LUHMES (cell line): Measurements from ENCODE around the genes RPL22, HES3 and DNAJC11.

- PRO-cap = no peak
These were observed 265.9 kb upstream of the C1orf174 start for GRCh38 chr1:4166051-4166352.

- PRO-cap = no peak
These were observed 349.3 kb upstream of the AJAP1 start for GRCh38 chr1:4305106-4305528.

GRCh38 chr1:4656267-4656669 lies 1.9 kb downstream of the AJAP1 start:
- PRO-cap = no peak

DNA sequence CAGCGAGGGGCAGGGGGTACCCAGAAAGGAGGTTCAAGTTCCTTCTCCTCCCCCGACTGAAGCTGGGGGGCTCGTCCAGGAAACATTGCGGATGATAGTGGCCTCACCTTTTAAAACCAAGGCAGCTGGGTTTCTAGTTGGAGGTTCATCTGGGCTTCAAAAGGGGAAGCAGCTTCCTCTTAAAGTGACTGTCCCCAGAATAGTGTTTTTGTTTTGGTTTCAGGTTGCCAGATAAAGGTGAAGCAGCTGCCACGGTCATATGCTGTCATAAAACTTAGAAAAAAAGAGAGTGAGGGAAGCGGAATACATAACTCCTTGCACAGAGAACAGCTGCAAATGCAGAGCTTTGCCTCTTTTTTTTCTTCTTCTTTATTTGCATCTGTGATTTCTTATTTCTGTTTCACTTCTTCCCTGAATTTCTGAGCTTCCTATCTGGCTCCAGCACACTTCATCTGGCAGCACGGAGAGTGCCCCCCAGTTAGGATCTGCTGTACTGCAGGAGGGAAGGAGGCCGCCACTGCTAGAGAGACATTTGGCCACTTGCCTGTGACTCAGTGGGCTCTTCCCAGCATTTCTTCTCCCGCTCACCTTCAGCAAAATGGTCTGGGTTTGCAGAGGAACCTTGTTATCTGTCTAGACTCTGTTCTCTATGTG lies 142.1 kb downstream of the AJAP1 start:
- PRO-cap = no peak

DNA sequence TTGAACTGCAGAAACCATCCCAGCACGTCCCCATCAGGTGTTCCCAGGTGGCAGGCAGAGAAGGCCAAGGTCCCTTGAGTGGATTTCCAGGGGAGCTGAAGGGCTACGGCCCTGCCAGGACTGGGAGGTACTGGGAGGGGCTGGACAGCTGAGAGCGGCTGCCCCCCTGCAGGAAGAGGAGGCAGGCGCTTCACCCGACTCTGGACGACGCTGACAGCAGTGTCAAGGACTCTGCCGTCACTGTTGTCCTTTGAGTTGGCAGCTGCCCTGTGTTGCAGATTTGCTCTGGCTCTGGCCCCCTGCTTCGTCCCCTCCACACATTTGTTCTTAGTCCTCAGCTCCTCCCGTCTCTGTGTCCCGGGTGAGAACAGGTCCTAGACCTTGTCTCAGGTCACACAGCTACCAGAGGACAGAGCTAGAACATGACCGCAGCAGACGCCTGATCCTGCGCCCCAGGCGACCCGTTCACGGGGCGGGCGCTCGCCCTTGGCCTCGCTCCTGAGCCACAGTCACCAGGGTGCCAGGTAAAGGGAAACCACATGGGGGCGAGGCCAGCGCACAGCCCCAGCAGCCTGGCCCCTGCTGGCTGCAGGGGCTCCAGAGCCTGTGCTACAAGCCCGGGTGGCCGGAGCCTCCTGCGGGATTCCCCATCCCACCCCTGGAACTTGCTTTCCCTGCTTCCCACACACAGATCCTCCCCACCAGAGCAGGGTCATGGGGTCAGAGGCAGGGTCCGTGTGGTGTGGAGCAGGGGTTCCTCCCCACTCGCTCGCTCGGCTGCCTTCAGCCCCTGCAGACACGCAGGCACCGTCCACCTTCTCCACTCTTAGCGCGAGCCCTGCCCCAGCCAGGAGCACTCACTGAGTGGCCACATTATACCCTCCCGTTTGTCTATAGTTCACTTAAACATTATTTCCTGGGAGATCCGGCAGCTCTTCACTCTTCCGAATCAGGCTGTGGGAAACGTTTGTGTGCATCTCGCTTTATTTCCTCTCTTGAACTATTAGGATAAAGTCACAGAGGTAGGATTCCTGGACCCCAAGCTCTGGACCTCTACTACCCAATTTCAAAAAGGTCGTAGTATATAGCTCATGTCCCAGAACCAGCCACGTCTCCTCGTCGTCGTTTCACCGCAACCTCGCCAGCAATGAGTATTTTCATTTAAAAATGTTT lies 10.8 kb upstream of the NPHP4 start:
- PRO-cap = no peak

DNA sequence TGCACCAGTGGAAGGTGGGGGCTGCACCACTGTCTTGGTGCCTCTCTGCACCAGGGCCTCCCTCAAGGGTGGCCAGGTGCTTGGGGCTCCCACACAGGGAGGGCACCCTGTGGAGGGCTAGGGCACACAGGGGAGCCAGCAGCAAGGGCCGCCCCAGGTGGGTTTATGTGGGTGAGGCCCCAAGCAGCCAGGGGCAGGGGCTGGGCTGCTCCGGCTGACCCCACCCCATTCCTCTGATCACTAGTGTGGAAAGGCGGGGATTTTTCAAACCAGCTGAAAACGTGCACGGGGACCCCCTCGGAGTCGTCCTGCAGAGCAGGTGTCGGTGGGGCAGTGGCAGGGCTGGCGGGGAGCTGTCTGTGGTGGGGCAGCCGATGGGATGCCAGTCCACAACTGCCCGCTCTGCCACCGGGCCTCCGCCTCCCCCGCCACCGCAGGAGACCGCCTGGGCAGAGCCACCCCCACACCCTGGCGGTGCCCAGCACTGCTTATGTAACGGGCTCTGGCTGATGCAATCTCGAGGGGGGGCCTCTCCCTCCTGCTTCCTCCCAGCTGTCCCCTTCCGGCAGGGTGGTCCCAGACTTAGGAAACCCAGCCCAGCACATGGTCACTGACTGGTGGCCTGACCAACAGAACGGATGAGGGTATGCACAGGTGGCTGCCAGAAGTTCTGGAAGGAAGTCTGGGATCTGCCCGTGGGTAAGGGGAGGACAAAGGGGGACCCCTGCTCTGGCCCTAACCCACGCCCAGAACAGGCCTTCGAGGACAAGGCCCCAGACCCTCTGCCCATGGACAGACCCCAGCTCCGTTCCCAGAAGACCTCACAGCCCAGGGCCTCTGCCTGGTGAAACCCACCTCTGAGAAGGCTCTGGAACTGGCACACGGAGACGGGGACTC lies 9.4 kb downstream of the CHD5 start:
- PRO-cap = no peak

GRCh38 chr1:6199483-6200205 lies at the start of gene RPL22:
RPL22 (minus strand) TSS chr1:6199595.
- PRO-cap = bidirectional peak, plus-strand start at chr1:6199765, minus-strand start at chr1:6199595

GRCh38 chr1:6244074-6244328 lies at the start of gene HES3:
HES3 (plus strand) TSS chr1:6244179.
- PRO-cap = no peak

DNA sequence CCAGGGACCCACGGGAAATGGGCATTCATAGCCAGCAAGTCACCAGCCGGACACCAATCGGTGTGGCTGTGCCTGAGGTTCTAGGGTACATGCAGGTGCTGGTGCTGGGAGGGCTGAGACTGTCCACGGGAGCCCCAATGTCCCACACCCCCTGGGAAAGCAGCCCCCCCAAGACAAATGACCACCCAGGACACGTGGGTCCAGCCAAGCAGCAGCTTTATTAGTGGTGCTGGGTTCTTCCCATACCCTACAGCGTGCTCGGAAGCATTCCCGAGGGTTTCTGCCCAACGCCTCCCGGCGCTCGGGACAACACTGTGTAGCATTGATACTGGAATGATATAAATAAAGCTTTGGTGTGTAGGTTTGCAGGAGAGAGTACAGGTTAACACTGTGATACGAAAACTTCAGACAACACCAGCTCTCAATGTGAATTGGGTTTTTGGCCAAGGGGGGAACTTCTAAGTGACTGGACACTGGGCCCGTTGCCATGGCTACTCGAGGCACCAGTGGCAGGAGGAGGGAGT lies 3.2 kb upstream of the GPR153 start:
- PRO-cap = no peak

GRCh38 chr1:6273142-6273815 lies 12.4 kb upstream of the GPR153 start:
- PRO-cap = no peak

GRCh38 chr1:6334315-6334611 lies 59.3 kb downstream of the ACOT7 start:
- PRO-cap = no peak

GRCh38 chr1:6358775-6359223 lies 34.8 kb downstream of the ACOT7 start:
- PRO-cap = no peak

DNA sequence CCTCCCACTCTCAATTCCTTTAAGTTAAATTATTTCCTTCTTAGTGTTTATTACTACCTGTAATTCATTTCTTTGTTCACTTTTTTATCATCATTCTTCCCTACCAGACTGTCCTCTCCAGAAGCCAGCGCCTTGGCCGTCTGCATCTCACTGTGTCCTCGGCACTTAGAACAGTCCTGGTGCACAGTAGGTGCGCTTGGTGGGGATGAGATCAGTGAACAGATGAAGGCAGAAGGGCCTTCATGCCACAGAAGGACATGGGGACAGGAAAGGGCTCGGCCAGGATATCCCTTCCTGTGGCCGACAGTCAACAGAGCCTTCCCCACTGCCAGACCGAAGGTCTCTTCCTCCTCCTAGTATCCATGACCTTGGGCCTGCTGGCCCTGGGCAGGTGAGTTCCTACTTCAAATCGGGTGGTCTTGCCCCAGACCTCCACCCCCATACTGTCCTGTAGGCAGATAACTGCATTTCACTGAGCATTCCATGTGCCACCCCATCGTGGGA lies 3.7 kb downstream of the PLEKHG5 start:
- PRO-cap = no peak

- PRO-cap = no peak
These were observed 9.4 kb upstream of the PLEKHG5 start for GRCh38 chr1:6500876-6501223.

DNA sequence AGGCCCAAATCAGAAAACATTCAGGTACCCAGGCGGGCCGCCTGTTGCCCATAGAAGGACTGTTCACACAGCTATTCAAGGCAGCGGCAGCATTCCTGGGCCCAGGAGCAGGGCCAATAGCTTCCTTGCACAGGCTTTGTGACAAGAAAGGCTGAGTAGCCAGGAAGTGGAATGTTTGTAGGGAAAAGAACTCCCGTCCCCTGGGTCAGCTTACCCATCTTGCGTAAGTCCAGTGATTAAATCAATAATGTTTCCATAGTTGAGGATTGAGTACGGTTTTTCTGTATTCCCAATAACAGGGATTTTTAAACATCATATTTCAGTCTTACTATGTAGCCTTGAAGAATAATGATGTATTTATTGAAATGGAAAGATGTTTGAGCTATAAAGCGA lies 1.6 kb upstream of the KLHL21 start:
- PRO-cap = bidirectional peak, plus-strand start at position 59 of the sequence, minus-strand start at position 73 of the sequence; unidirectional peak, minus-strand start at position 73 of the sequence

DNA sequence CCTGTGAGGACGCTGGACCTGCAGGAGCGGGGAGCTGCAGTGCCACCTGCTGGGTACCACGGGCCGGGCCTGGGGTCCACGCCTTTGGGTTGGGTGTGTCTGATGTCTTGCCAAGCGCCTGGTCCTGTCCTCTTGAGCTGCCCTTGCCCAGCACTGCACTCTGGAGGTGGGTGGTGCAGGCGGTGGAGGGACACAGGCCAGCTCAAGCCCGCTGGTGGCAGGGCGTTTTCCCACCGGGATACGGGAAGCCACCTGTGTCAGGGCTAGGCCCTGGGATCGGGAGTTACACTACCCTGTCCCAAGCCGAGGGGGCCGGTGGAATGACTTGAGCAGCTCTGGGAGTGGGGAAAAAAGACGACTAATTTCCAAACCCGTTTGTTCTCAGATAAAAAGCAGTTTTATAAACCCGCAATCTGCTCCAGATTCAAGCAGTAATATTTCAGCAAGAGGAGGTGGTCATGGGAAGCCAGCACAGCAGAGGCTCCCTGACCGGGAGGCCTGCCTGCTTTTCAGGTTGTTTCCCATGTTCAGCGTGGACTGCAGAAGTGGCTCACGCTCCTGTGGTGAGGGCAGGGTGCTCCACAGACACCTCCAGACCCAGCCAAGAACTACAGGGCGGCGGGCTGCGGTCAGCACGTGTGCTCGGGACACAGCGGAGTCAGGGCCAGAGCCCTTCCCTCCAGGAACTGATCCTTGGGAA lies 10.2 kb downstream of the THAP3 start:
- PRO-cap = no peak

- PRO-cap = bidirectional peak, plus-strand start at chr1:6701971, minus-strand start at chr1:6701822
These were observed at the start of gene DNAJC11 for GRCh38 chr1:6701088-6702097. DNAJC11 (minus strand) TSS chr1:6701816.

GRCh38 chr1:6839392-6840148 lies 54.3 kb downstream of the CAMTA1 start:
- PRO-cap = no peak

DNA sequence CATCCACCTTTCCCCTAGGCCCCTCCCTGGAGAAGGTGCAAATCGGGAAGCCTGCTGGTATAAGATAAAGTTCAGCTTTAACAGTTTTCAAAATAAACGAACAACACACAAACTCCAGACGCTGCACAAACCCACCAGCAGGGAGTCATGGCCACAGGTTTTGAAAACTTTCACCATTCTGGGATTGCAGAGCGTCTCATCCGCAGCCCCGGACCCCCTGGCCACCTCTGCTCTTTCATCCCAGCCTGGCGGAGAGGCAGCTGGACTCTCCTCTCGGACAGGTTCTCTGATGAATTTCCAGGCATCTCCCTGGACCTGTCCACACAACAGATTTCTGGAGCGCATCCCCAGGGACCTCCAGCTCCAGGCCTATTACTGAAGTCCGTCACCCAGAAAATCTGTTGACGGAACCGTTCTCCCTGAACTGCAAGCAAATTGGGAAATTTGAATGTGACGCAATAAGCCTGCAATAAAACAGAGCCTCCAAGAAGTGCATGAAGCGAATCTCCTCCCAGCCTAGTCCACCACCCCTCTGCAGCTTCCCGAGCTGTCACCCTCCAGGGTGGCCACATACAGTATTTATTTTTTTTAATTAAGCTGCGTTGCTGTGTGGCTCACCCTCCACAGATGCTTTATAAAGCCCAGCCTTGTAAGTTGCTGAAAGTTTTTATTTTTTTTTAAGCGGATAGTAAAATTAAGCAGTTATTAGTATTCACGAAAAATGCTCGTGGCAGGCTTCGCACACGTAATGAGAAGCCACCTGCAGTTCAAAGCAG lies 173.1 kb downstream of the CAMTA1 start:
- PRO-cap = no peak

- PRO-cap = no peak
These were observed 403.9 kb upstream of the VAMP3 start for GRCh38 chr1:7367095-7367649.